Osteocyte (in vitro differentiated cells): ENCODE data around the gene DNAJB6.

DNA sequence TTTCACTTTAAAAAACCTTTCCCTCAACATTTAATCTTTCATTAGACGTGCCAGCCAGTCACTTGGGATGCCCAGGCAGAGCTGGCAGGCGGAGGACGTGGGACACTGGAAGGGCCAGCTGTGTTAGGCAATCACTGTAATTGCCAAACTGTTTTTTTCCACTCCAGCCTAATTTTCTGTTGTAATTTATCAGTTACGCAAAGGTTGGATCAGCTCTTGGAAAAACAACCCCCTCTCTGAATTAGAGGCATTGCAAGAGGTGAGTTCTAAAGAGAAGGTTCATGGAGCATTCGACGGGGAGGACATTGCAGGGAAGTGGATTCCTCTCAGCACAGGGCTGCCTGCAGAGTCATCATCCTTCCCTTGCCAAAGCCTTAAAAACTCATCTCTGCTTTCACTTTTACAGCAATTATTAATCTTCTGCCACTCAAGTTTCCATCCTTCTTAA is 272.5 kb upstream of the RNF32 start:
- PRO-cap = no peak

GRCh38 chr7:156616970-156617320 is 23.6 kb upstream of the RNF32 start:
- PRO-cap = no peak

- PRO-cap = no peak
These were observed 2.1 kb upstream of the RNF32 start for GRCh38 chr7:156638430-156639007.

DNA sequence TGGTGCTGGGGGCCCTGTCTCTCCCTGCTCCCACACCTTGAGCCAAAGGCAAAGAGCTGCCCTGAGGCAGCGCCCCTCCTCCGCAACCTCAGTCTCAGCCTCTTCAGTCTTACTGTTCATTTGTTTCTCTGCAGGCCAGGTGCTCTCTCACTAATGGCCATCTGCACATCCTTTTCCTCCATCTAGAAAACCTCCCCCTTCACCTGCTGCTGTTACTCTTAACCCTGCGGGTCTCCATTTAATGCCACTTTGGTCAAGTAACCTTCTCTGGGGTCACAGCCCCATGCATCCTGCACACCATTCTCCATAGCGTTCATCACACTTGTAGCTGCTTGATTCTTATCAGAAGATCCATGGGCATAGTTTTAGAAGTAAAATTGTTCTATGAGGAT is 10.1 kb downstream of the RNF32 start:
- PRO-cap = no peak

GRCh38 chr7:156659901-156660884 is 19.6 kb downstream of the RNF32 start:
- PRO-cap = no peak

DNA sequence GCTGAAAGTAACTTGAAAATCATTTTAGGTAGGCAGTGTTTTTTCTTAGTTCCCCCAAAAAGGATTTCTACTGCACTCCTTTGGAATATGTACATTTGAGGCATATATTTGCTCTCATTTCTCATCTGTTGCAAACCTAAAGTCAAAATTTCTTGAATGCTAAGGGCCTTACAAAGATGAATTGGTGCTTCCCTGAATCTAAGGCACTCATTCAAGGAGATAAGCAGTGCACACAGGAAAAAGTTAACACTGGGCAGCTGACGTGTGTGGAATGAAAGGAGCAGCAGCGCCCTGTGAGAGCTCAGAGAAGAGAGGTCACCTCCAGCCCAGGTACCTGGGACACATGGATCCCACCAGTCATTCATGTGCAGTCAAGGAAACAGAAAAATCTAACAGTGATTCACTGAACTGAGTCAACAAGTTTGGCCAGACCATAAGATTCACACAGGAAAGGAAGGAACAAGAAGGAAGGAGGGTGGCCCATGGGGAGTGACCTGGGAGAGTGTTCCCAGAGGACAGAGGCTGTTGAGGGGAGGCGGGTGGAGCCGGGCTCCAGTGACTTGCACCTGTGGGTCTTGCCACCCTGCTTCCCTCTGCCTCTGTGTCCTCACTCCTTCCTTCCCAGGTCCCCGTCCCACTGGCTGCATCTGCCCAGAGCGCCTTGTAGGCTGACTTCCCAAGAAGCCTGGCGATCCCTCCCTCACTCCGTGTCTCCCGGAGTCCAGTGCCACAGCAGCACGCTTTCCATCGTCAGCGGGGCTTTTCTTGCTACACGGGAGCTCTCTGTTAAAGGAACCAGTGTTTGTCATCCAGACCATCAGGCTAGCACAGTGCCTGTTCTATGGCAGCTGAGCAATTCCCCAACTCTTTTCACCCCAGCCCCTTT is 27.6 kb downstream of the RNF32 start:
- PRO-cap = no peak

DNA sequence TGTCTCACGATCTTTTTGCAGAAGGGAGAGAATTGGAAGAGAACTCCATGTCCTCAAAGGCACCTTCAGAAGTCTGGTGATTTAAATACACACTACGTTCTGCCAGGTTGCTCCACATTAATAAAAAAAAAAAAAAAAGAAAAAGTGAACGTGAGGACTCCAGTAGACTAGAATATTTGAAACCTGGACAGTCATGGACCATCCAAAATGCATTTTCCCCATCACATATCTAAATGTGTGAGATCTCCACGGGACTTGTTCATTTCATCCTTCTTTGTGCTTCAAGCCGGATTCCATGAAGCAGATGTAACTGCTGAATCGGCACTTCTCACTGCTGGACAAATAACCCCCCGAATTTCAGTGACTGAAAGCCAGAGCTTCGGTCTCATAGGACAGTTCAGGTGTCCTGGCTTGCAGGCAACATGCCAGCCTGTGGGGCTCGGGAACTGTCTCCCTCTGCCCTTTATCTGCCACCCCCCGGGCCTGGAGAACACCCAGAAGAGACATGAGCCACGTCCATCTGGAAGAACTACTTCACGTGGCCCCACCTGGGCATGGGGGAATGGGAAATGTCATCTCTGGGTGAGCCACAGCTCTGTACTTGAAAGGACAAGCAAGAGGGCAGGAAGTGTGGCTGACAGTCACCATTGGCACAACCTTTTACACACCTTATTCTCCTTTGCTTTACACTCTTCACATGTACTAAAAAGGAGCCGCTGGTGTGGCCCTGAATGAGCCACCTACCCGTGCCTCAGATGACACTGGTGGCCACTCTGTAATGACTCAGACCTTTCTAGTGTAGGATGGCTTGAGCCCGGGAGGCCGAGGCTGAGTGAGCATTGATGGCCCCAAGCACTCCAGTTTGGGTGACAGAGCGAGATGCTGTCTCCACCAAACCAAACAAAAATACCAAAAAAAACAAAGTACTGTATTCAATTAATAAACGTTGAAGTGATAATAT is 33.5 kb downstream of the RNF32 start:
- PRO-cap = no peak

DNA sequence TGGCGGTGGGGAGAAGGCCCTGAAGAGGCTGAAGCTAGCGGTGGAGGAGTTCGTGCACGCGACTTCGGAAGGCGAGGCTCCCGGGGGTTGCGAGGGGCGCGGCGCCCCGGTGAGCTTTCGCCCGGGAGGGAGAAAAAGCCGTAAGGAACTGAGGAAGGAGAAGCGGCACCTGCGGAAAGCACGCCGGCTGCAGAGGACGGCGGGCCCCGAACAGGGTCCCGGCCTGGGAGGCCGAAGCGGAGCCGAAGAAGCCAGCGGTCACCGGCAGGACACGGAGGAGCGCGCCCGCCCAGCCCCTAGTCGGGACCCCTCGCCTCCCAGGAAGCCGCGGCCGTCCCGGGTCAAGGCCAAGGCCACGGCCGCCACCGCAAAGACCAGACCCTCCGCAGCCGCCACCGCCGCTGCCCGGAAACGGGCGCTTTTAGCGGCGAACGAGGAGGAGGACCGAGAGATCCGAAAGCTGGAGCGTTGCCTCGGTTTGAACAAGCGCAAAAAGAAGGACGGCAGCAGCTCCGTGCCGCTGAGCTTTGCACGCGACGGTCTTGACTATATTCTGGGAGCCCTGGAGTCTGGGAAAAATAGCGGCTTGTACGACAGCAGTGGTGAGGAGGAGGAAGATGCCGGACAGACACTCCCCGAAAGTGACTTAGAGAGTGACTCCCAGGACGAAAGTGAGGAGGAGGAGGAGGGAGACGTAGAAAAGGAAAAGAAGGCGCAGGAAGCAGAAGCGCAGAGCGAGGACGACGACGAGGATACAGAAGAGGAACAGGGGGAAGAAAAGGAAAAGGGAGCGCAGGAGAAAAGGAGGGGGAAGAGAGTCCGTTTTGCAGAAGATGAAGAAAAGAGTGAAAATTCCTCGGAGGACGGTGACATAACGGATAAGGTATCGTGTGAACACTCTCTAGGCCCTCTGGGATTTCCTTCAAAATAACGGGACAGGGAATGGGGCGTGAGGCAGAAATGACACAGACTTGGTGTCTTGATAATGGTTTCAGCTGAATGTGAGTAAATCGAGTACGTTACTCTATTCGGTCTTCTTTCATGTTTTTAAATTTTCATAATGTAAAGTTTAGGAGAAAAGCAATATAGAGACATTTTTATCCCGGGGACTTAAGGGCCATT is 691 bp downstream of the NOM1 start:
- PRO-cap = no peak

- PRO-cap = no peak
These were observed 636 bp downstream of the MNX1 start for GRCh38 chr7:157009712-157010342.

GRCh38 chr7:157143811-157144416 is 5.2 kb downstream of the UBE3C start:
- PRO-cap = no peak

DNA sequence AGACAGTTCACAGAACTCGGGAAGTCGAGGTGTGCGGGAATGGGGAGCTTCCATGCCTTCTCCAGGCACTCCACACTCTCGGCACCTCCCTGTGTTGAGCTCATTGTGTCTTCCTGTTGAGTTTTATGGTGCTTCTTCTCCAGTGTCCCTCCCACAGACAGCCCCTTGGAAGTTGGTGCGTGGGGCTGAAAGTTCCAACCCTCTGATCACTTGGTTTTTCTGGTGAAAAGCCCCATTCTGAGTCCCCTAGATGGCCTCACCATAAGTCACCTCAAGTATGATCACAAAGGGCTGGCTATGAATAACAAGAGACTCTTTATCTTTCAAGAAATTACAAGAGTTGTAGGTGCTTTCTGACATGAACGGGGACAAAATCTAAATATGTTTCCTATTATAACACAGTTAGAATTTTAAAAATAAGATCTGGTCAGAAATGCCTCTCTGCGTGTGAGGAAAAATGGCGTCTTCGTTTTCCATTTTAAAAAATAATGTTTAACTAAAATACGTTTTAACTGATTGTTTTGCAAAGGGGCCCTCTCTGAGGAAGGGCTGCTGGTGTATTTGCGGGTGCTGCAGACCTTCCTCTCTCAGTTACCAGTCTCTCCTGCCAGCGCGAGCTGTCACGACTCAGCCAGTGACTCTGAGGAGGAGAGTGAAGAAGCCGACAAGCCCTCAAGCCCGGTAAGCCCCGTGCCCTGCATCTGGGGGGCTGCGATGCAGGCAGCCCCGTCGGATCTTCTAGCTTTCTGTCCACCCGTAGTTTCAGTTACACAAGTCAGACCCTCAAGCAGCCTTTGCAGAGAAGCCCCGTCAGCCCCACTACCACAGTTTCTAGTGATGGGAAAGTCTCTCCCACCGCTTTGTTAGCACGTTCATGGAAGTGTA is 44.9 kb downstream of the UBE3C start:
- PRO-cap = no peak

DNA sequence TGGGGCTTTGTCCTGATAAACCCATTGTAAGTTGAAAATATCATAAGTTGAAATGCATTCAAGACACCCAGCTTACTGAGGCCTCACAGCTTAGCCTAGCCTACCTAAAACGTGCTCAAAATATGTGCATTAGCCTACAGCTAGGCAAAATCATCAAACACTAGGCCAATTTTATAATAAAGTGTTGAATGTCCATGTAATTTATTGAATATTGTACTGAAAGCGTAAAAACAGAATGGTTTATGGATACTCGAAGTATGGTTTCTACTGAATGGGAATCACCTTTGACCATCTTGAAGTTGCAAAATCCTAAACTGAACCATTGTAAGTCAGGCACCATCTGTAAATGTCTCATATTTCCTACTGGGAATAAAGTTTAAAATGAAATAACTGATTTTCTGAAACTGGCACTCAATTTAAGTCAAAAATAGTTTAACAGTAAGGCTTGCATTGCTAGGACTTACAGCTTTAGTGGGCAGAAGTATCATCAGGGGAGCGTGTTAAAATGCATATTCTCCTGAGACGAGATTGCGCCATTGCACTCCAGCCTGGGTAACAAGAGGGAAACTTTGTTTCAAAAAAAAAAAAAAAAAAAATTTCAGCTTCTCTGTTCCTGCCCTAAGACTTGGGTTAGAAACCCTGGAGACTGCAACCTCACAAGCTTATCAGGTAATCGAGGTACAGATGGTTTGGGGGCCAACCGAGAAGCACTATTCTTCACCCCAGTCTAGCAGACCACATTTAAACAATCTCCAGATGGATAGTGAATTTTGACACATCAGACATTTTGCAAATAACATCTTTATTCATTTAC is 65.3 kb downstream of the UBE3C start:
- PRO-cap = no peak

DNA sequence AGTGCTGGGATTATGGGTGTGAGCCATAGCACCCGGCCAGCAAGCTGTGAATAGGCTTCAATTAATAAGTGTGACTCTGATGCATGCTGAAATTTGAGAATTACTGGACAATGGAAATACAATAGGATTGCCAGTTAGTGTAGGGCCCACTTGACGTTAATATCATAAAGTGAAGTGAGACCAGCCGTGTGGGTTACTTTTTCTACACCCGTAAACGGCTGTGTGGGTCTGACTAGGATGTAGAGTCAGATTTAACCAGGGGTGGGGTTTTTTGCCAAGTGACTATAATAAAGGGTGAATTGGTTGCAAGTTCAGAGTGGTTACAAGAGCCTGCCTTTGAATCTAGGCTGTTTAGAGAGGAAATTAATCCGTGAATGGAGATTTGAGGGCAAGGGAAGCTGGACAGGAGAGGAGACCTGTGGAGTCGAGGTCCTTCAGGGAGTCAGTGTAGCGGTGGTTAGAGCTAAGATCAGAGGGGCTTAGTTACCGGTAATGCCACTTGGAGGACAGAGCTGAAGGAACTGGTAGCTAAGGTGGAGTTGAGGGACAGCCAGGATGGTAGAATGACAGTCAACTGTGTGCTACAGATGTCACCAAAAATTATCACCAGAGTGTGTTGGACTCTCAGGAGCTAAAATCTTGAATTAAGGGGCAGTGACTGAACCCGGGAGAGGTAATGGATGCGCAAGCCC is 96.3 kb upstream of the DNAJB6 start:
- PRO-cap = no peak

- PRO-cap = bidirectional peak, plus-strand start at chr7:157337006, minus-strand start at chr7:157336780
These were observed at the start of gene DNAJB6 for GRCh38 chr7:157336302-157337212. Gene DNAJB6, plus strand, starts transcription at chr7:157337004.

DNA sequence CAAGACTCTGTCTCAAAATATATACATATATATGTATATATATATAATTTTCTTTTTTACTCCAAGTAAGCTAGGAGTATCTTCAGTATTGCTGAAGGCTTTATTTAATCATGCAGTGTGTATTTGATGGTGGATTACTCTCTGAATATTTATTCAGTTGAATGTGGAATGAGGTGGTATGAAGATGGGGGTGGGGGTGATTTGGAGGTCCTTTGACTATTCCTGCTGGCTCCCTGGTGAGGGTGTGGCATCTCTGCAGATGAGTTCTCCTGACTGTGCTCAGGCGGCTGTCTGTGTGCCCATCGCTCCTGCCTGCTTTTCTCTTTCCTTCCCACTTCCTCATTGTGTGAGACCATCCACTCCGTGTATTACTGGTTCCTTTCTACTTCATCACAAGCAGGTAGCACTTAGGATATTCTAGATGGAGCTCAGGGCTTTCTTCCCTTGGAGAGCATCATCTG is 15.5 kb downstream of the DNAJB6 start:
- PRO-cap = no peak

- PRO-cap = no peak
These were observed 51.4 kb downstream of the DNAJB6 start for GRCh38 chr7:157388189-157388696.

GRCh38 chr7:157576989-157577487 is 240.2 kb downstream of the DNAJB6 start:
- PRO-cap = no peak

DNA sequence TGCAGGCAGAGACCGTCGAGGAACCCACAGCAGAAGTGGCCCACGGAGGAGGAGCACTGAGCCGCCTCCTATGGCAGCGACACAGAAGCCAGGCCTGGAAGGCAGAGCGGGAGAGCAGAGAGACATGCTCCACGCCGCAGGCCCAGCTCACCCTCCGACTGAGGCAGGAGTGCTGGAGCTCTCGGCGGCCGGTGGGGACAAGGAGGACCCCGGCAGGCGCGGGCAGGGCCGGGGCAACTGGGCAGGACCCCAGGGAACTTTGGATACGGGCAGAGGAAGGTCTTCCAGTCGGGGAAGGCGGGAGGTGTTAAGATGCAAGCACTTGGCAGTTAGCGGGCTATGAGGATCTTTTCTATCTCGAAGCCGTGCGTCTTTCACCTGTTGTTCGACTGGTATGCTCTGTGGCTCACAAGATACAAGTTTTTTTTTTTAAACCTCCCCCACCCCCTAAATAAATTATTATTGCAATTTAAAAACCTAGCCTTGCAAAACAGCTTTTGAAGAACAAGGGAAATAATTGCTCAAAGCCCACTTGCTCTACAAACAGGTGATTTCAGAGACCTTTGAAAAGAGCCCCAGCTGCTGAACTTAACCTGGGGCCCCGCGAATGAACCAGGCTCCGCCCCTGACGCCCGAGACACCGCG is 420.6 kb downstream of the DNAJB6 start:
- PRO-cap = no peak

GRCh38 chr7:157994241-157994546 is 593.4 kb downstream of the PTPRN2 start:
- PRO-cap = no peak

DNA sequence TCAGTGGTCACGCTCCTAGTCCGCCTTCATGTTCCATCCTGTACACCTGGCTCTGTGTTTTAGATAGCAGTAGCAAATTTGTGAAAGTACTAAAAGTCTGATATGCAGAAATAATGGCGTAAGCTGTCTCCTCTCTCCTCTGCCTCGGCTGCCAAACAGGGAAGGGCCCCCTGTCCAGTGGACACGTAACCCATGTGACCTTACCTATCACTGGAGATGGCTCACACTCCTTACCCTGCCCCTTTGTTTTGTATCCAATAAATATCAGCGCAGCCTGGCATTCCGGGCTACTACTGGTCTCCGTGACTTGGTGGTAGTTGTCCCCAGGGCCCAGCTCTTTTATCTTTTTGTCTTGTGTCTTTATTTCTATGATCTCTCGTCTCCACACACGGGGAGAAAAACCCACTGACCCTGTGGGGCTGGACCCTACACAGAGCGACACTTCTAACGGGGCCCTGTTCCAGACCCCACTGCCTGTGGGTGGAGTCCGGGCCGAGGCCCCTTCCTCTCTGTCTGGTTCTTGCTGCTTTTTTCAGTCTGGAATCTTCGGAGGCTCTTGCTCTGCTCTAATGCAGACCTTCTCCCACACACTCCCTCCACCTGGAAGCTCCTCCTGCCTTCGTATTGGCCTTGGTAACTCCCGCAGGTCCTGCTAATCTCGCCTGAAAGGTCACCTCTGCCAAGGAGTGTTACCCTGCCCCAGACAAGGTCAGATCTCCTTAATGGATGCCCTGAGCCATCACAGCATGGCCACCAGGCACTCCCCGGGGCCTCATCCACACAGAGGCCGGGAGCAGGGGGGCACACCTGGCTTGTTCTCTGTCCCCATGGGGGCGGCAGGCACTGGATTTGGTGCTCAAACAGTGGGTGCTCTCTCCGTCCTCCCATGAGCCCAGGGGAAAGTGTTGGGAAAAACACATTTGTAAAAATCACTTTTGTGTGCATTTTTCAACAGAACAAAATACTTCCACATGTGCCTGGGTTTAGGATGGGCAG is 531.8 kb downstream of the PTPRN2 start:
- PRO-cap = no peak